Skin of body (tissue), 2 donors: ENCODE results near the genes RNF8 and GLO1.

- RAMPAGE, long total RNA, result no peak
These were observed 10.2 kb downstream of the MTCH1 start for GRCh38 chr6:36975922-36976125.

DNA sequence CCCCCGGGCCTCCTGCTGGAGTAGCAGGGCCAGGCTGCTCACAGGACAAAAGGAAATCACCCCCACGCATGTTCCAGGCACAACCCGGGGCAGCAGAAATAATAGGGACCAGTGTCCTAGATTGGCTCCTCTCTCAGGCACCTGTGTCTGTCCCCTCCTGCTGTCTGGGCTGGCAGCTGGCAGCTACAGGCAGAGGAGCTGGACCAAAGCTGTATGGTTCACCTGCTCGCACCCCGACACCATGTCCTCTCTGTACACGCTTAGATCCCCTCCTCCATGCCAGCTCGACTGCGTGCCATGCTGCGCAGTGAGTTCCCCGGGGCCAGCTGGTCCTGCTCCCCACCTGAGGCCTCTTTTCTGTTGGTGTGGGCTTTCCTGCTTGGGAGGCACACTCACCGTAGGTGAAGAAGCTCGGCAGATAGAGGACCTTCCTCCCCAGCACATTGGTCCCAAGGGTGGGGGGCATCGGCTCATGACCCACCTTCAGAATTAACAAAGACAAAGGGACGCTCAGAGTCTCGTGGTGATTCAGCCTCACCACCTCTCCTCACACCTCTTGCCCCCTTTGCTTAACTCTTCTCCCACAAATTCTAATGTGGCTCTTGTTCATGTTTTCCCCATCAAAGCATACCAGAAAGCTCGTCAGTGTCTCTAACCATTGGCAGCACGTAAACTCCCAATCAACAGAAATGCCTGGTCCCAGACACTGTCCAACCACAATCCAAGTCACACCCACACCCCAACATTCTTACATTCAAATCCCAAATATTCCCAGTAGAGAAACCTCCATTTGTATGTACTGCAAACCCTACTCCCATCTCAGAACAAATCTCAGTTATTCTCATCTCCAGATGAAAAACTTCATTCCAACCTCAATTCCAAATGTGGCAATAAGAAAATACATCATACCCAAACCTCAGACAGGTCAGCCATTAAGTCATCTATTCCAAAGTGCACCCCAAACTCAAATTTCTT lies 4.5 kb downstream of the MTCH1 start:
- RAMPAGE, long total RNA, result no peak

DNA sequence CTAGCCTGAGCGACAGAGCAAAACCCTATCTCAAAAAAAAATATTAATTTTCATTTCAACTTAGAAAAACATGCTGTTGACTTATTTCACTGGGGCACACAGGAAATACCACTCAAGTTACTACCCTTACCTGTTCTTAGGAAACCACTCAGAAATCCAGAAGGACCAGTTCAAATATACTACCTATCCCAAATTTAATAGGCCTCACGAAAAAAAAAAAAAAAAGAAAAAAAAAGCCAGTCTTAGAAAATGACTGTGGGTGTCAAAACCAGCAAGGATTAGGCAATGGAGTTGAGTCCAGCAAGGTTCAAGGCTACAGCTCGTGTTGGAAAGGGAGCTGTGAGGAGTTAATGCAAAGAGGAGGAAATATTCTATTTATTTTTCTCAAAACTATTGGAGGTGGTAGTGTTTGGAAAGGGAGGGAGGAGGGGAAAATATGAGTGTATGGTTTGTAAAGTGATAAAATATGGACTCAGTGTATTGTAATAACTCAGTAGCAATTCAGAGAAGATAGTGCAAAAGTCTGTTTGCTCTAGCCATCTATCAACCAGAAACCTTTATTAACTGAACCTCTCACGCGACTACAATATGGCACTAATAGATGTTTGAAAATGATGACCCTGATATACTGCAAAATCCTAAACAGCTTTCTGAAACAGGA lies 33.7 kb upstream of the PIM1 start:
- RAMPAGE, long total RNA, result no peak

GRCh38 chr6:37170663-37171093 lies 726 bp downstream of the PIM1 start:
- RAMPAGE, long total RNA, result no peak

GRCh38 chr6:37259152-37259678 lies 1.3 kb upstream of the TMEM217 start:
- RAMPAGE, long total RNA, result no peak

- RAMPAGE, long total RNA, result no peak
These were observed at the start of gene RNF8 for GRCh38 chr6:37353602-37354533. TSS of gene RNF8 (plus strand) at chr6:37353983.

GRCh38 chr6:37442547-37443124 lies 9.6 kb downstream of the CMTR1 start:
- RAMPAGE, long total RNA, result no peak

GRCh38 chr6:37515801-37516141 lies 16.1 kb upstream of the CCDC167 start:
- RAMPAGE, long total RNA, result no peak

DNA sequence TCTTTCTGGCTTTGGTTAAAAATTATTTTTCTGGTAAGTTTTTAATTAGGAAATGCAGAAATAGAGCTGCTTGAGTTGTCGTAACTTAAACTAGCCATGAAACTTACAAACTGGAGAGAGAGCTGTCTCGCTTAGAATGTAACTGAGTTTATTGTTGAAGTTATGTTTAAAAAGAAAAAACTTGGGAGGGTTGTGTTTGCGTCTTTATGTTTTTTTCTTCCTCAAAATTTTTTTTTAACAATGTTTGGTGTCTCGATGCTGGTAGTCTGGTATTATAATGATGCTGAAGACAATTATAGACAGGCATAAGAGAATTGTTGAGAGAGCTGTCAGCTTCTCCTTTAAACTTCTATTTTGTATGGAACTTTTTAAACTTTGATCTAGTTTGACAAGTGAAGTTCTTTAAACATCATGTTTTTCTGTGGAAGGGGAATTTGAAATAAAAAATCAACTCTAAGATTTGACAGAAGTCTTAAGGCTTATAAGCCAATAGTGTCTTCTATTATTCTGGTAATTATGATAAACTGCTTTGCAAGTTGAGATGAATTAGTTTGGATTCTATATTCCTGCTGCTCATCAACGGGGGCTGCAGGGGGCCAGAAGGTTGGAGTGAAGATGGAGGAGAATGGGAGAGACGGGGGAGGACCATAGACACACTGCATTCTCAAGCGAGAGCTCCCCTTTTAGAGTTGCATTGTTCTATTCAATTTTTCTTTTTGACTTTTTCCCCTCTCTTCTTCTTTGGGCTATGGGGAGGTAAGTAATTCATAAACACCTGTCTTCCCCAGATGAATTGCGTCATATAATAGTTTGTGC lies 29.2 kb downstream of the ZFAND3 start:
- RAMPAGE, long total RNA, result no peak

DNA sequence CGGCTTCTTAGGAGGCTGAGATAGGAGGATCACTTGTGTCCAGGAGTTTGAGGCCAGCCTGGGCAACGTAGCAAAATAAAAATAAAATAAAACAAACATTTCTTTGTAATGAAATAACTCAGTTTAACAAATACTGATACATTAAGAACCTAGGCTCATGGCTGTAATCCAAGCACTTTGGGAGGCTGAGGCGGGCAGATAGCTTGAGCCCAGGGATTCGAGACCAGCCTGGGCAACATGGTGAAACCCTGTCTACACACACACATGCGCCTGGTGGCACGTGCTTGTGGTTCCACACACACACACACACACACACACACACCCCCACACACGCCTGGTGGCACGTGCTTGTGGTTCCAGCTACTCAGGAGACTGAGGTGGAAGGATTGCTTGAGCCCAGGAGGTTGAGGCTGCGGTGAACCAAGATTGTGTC lies 165.7 kb downstream of the ZFAND3 start:
- RAMPAGE, long total RNA, result no peak

GRCh38 chr6:38093420-38094168 lies 274.1 kb downstream of the ZFAND3 start:
- RAMPAGE, long total RNA, result no peak

DNA sequence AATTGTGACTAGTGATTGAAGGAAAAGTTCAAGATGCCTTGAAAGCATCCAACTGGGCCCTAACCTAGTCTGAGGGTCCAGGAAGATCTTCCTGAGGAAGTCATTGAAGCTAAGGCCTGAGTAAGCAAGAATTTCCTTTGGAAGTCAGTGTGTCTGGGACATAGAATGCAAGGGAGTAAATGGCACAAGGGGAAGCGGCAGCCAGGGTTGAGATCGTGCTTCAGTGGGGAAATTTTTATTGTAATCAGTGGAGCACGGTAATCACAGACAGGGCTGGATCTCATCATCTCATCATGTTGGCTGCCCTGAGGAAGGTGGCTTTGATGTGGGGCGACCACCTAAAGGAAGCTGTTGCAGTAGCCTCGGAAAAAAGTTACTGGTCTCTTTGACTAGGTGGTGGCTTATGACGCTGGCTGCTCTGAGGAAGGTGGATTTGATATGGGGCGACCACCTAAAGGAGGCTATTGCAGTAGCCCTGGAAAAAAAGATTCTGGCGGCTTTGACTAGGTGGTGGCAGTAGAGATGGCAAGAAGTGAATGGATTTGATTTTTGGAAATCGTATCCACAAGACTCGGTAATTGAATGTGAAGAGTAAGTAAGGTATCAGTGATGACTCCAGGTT lies 320.0 kb downstream of the ZFAND3 start:
- RAMPAGE, long total RNA, result no peak

GRCh38 chr6:38150549-38151132 lies 331.1 kb downstream of the ZFAND3 start:
- RAMPAGE, long total RNA, result no peak

GRCh38 chr6:38357788-38358533 lies 281.8 kb downstream of the BTBD9 start:
- RAMPAGE, long total RNA, result no peak

DNA sequence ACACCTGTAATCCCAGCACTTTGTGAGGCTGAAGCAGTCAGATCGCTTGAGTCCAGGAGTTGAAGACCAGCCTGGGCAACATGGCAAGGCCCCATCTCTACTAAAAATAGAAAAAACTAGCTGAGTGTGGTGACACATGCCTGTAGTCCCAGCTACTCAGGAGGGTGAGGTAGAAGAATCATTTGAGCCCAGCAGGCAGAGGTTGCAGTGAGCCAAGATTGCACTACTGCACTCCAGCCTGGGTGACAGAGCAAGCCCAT lies 68.1 kb downstream of the BTBD9 start:
- RAMPAGE, long total RNA, result no peak

- RAMPAGE, long total RNA, result no peak
These were observed at the start of gene GLO1 for GRCh38 chr6:38702361-38703506. TSS of gene GLO1 (minus strand) at chr6:38703145.

- RAMPAGE, long total RNA, result no peak
These were observed 34.7 kb downstream of the KCNK5 start for GRCh38 chr6:39194518-39195017.

GRCh38 chr6:39196562-39197250 lies 32.6 kb downstream of the KCNK5 start:
- RAMPAGE, long total RNA, result no peak

- RAMPAGE, long total RNA, result no peak
These were observed 31.8 kb downstream of the KCNK5 start for GRCh38 chr6:39197251-39198051.

GRCh38 chr6:39209231-39210093 lies 19.8 kb downstream of the KCNK5 start:
- RAMPAGE, long total RNA, result no peak